Right common carotid artery plus branches (tissue), 1 donor: Measurements from ENCODE around the genes POGK and POU2F1.

GRCh38 chr1:165036410-165036702, 320.2 kb downstream of the LMX1A start:
- PRO-cap: no peak

DNA sequence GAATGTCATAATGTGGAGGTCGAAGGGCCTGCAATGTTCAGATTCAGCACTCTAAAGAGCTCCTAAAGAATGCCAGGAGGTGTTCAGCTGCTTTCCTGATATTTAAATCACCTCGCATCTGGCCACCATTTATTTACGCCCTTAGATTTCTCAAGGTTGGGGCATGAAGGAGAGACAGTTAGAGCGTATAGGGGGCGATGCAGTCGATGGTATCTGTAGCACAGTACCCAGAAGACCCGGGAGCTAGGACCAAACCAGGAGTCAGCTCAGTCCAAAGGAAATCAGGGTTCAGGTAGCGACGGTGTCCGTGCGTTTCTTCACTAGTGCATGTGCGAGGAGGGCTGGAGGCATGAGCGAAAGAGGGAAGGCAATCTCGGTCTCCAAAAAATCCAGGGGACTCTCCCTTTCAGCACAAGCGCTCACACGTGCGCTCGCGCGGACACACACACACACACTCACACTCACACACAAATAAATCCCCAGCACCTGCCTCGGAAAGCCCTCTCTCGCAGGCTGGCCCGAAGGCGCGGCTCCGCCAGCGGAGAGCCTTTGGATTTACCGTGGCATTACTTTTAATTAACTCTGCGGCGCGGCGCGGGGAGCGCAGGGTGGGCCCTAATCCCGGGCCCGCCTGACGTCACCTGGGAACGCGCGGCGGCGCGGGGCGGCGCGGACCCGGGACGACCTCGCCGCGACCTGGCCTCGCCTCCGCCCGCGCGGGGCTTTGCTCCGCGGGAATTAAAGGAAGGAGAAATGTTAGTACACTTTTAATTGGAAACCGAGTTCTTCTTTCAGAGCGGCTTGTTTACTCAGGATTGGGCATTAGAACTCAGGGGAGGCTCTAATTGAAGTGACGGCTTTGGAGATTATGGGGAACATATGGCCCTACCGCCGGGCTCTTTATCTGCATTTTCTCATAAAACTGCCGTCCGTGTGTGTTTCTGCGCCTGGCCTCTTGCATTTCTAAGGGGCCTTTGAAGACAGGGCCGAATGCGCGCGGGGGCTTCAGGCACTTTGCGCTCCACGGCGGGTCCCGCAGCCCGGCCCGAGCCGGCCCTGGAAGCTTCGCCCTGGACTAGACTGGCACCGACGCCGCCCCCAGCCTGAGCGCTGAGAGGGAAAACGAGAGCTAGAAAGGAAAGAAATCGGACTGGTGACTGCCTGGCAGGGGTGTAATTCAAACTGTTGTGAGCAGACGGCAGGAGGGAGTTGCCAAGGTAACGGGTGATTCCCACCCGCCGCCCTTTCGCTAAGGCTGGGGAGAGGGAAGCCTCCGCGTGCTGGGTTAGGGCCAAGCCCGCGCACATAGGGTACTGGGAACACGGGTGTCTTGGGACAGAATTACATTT, 121.1 kb downstream of the LMX1A start:
- PRO-cap: unidirectional peak, minus-strand start at position 811 of the sequence

GRCh38 chr1:165393156-165393548, 36.6 kb upstream of the LMX1A start:
- PRO-cap: unidirectional peak, plus-strand start at chr1:165393269

- PRO-cap: no peak
Measured at GRCh38 chr1:165424298-165424886, 20.5 kb downstream of the RXRG start.

DNA sequence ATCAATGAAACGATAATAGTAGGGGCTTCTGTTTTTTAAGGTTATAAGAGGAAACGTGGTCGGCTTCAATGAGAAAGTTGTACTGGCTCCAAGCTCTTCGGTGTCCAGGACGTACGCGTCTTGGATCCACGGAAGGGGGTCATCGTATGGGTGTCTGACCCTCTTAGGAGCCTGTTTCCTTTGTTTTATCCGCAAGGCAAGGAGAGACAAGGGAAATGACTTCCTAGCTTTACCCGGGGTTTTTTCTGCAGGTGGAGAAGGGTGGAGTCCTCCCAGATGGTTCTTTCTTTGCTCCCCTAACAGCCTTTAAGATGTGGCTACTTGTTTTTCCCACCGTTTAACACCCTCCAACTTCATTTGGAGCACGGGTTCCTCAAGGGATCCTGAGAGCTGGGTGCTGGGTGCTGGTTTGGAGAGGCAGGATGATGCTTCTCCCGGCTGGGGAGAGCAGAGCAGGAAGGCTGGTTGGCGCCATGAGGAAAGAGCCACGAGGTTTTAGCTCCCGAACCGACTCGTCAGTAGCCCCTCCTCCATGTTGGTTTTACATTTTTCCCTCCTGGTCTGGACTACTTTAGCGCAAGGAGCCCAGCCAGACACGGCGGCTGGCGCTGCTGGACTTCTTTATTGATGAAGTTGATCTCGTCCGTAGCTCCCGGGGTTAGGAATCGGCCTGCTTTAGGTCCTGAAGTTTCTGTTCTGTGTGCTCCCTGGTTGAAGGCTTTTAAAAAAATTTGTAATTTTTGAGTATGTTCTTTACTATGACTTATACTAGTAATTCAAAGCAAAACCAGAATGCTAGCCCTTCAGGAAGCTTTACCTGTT, 1.3 kb downstream of the UCK2 start:
- PRO-cap: bidirectional peak, plus-strand start at position 574 of the sequence, minus-strand start at position 517 of the sequence

GRCh38 chr1:165829361-165829952, 2.0 kb downstream of the UCK2 start:
- PRO-cap: no peak

GRCh38 chr1:165891153-165892074, 64.0 kb downstream of the UCK2 start:
- PRO-cap: no peak

DNA sequence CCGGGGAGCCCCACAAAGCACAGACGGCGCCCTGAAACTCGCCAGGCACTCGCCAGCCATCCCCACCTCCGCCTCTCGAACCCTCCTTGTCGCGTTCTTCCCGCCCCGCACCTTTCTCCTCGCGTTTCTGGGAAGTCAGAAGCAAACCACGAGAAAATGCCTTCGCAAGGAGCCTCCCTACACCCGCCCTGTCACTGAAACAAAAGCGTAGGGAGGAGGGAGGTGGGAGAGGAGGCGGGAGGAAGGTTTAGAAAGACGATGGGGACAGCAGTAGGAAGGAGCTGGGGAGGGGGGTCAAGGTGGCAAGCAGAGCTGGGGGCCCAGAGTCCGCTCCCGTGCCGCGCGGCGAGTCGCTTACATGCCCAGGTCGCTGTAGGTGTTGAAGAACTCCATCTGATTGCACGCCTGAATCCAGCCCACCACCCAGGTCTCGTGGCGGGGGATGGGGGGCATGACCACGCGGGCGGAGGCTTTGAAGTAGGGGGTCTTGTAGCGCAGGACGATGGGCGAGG, 1.1 kb downstream of the FAM78B start:
- PRO-cap: no peak

GRCh38 chr1:166277534-166277738, 110.6 kb upstream of the FAM78B start:
- PRO-cap: no peak

GRCh38 chr1:166838761-166839738, at the start of gene POGK:
Gene POGK, plus strand, starts transcription at chr1:166839475.
- PRO-cap: bidirectional peak, plus-strand start at chr1:166839508, minus-strand start at chr1:166839320

GRCh38 chr1:167086706-167087174, 3.4 kb downstream of the GPA33 start:
- PRO-cap: no peak

GRCh38 chr1:167105231-167105887, 11.5 kb downstream of the STYXL2 start:
- PRO-cap: no peak

DNA sequence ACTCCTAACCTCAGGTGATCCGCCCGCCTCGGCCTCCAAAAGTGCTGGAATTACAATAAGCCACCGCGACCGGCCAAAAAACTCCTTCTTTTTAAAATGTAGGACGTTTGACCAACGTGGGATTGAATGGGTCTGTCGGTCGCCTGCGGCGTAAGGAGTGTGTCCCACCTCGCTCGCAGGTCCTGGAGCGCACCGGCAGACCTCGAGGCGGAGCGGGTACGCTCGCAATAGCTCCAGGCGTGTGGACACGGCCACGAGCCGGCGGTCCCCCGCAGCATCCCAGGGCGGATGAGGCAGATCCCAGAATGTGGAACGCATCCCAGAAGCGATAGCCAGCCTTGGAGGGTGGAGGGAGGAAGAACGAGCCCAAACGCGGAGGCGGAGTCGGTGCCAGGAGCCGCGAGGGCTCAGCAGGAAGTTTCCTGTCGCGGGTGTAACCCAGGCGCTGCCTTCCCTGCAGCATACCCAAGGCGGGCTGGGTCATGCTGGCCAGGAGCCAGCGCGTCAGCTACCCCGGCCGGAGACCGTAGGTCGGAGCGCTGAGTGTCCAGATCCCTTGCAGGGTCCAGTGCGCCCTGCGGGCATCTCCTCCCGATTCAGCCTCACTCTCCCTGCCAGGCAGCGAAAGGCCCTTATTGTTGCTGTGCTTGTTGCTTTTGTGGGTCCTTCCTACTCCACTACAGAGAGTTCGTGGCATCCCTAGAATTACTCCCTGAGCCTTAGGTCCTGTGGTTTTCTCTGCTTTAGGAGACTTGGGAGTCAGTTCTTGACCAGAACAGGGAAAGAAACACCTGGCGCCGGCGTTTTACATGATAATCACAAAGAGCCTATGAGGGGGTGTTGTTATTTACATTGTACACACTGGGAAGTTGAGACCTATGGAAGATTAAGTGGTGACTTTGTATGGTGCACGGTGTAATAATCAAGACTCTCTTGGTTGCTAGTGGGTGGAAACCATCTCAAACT, 27.6 kb downstream of the STYXL2 start:
- PRO-cap: no peak

- PRO-cap: bidirectional peak, plus-strand start at chr1:167220918, minus-strand start at chr1:167220536; unidirectional peak, plus-strand start at chr1:167221088
Measured at GRCh38 chr1:167220715-167221838, at the start of gene POU2F1. Gene POU2F1, plus strand, starts transcription at chr1:167220886.

GRCh38 chr1:167328774-167329578, 108.3 kb downstream of the POU2F1 start:
- PRO-cap: no peak

- PRO-cap: no peak
Measured at GRCh38 chr1:167415335-167416202, 102.8 kb downstream of the CD247 start.

- PRO-cap: no peak
Measured at GRCh38 chr1:167516479-167517447, 1.6 kb downstream of the CD247 start.

GRCh38 chr1:167564441-167565128, 11.0 kb upstream of the CREG1 start:
- PRO-cap: no peak

- PRO-cap: no peak
Measured at GRCh38 chr1:167616551-167617220, 13.3 kb upstream of the RCSD1 start.

DNA sequence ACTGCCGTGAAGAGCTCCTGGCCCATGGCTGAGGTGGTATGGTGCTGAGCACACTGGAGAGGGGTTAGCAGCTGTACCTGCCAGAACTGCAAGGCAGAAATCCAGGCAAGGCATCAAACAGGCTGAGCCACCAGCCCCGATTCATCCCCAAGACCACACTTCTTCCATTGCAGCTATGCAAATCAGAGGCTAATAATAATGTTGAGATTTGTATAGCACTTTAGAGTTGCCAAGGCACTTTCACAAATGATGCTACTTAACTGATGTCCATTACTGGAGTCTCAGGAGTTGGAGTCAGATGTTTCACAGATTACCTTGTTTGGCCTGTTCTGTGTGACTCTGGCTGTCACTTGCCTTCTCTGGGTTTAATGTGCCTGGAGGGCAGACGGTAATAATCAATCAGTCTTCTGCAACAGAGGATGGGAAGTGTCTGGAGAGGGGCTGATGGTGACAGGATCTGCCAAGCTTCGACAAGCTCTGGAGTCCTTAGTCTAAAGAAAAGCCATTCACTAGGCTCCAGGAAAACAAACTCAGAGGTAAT, 40.8 kb upstream of the MPZL1 start:
- PRO-cap: no peak